Umbilical cord (tissue), 2 donors: Measurements from ENCODE around the genes ULBP3 and IYD.

GRCh38 chr6:149019017-149019461, 272.2 kb downstream of the UST start:
- RAMPAGE, long total RNA, result no peak

GRCh38 chr6:149060270-149060699, 257.2 kb upstream of the TAB2 start:
- RAMPAGE, long total RNA, result no peak

DNA sequence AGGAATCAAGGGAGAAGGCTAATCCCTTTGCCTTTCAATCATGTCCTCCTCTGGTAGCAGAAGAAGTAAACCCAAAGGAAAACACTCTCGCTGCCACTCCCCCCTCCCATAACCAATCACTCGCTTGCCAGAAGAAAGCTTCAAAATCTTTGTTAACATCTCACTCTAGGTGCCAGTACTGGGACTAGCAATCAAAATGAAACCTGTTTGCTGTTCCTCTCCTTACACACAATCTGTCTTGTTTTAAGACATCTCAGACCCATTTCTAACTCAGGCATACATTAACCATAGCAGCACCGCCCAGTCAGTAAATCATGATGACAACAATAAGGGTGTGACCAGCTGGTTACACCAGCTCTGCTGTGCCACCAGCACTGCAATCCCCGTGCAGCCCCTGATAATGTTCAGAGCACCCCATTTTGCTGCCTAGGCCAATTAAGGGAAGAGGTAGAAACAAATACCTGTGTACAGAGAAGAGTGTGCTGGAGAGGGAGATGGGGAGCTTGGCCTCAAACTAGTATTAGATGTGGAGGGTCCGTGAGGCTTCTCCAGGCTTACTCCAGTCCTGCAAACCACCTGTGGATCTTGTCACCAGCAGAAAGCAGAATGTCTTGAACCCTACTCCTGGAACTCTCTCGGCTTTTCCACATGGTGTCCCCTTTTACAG, 185.1 kb upstream of the TAB2 start:
- RAMPAGE, long total RNA, result no peak

- RAMPAGE, long total RNA, result no peak
These were observed 82.9 kb upstream of the TAB2 start for GRCh38 chr6:149234554-149235035.

DNA sequence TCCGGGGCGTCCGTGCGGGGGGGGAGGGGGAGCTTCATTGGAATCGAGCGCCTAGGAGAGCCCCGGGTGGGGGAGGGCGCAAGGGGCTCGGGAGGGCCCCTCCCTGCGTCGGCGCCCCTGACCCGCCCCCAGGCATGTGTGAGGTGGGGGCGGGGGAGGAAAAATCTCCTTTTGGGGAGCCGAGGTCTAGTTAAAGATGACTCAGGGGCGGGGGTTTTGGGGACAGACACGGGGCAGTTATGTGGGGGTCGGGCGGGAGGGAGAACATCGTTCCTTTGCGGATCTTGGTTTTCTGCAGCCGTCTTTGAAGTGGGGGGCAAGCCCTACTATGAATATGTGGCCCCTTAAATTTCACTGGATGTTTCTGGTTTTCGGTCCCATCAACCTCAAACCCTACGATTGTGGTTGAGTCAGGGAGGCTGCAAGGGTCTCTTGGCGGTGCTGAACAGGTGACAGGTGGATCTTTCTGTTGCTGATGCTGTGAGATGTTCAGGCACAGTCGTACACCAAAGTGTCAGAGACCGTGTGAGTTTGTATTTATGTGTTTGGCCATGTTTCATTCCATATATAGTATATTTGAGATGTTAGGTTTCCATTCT, 845 bp downstream of the TAB2 start:
- RAMPAGE, long total RNA, result no peak

DNA sequence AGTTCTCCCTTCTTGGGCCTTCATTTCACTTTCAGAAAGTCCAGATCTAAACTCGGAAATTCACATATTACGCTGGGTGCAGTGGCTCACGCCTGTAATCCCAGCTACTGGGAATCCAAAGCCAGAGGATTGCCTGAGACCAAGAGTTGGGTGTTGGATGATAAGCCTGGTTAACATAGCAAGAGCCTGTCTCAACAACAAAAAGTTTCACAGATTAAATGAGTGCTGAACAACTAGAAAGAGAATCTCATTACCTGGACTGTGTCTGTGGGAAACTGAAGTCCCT, 1.8 kb downstream of the GINM1 start:
- RAMPAGE, long total RNA, result no peak

DNA sequence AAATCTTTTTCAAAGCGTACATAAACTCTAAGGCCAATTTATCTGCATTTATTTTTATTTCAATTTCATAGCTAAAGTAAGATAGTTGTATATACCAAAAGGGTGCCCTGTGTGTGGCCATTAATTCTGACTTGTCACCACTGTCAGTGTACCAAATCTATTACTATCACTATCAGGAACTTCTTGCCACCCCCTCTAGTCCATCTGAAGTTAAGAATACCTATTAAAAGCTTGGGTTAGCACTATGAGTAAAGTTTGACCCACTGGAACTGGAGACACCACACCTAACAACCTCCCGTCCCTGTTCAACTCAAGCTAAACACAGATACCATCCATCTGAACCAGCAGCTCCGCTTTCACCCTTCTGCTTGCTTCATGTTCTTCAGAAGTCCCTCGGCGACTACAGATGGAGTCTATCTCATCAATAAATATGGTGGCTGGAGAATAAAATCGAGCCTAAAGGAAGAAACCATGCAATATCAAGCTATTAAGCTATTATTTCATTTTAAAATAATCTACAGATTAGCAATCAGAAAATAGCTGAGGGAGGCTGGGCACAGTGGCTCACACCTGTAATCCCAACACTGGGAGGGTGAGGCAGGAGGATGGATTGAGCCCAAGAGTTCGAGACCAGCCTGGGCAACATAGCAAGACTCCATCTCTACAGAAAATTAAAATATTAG, 31.9 kb downstream of the GINM1 start:
- RAMPAGE, long total RNA, result no peak

DNA sequence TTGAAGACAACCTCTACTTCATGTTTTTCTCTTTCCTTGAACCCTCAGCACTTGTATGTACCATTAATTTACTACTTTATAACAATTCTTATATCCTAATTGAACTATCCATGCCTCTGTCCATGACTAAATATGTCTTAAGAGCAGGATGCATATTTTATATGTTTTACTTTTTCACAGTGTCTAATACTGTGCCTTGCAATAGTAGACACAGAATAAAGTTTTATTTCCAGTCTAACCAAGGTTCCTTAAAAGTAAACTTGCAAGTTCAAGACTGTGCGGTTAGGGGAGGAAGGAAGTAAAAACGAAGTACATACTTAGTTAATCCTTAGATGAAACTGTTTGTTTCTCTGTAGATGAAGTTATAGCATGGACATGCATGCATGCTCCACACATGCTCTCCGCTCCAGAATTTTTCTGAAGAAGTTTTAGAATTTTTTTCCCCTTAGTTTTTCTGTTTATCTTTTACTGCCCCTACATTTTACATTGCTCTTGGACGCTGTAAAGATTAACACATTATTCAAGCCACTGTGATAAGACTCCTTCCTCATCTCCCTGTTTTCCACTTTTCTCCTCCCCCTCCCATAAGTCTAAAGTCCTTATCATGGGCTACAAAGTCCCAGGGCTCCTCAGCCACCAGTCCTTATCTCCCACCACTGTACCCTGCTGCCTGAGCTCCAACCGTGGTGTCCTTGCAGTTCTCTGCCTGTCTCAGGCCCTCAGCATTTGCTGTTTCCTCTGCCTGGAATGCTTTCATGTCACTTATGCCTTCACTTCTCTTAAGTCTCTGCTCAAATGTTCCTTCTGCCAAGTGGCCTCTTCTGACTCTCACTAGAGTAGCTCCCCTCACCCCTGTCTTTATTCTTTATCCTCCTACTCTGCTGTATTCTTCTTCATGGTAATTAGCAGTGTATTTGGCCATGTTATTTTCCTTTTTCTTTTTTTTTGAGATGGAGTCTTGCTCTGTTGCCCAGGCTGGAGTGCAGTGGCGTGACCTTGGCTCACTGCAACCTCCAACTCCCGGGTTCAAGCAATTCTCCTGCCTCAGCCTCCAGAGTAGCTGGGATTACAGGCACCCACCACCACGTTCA, 10.5 kb upstream of the LATS1 start:
- RAMPAGE, long total RNA, result no peak

DNA sequence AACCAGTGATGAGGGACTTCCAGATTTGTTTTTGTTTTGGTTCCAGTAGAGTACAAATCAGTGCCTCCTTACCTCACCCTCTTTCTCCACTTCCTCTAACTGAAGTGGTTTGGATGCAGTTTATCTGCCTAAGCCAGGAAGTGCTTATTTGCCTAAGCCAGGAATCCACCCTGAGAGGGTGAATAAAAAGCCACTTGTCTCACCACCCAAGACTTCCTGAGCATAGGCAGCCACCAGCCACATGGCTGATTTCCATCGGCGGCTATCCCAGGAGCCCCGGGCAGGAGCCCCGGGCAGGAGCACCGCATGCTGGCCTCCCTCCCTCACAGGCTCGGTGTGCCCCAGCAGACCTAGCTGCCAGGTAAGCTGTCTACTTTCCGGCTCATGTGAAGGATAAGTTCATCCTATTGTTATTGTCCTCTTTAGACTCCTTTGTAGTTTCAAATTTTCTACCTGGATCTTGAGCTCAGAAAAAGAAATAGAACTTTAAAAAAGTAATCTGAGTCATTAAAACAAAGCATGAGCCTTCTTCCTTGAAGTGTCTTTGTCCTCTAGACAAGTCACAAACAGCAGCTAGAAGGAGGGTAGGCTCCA, 11.9 kb downstream of the LRP11 start:
- RAMPAGE, long total RNA, result no peak

- RAMPAGE, long total RNA, result no peak
These were observed 2.1 kb downstream of the LRP11 start for GRCh38 chr6:149861900-149862687.

DNA sequence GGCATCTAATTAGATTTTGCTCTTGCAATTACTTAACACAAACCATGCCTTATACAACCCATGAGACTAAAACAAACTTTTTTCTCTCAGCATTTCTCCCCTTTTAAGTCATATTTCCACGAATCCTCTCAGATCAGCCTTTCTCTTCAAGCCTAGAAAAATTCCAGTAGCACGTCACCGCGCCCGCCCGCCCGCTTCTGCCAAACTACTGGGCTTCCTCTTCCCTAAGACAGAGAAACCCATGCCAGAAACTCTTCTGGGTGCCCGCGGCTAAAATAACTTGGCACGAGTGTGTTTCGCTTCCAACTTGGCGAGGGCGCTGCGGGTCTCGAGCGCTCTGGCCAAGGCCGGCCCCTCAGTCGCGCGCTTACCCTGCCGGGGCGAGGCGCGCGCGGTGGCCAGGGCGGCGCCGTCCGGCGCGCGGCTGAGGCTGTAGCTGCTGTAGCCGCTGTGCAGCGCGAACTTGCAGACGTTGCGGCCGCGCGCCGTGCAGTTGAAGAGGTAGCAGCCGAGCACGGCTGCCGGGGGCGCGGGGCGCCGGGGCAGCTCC, 1.0 kb downstream of the LRP11 start:
- RAMPAGE, long total RNA, result no peak

GRCh38 chr6:149964329-149964836, 640 bp downstream of the ULBP1 start:
- RAMPAGE, long total RNA, result no peak

GRCh38 chr6:150068551-150069696, at the start of gene ULBP3:
ULBP3 (minus strand) TSS chr6:150069121.
- RAMPAGE, long total RNA, result no peak

DNA sequence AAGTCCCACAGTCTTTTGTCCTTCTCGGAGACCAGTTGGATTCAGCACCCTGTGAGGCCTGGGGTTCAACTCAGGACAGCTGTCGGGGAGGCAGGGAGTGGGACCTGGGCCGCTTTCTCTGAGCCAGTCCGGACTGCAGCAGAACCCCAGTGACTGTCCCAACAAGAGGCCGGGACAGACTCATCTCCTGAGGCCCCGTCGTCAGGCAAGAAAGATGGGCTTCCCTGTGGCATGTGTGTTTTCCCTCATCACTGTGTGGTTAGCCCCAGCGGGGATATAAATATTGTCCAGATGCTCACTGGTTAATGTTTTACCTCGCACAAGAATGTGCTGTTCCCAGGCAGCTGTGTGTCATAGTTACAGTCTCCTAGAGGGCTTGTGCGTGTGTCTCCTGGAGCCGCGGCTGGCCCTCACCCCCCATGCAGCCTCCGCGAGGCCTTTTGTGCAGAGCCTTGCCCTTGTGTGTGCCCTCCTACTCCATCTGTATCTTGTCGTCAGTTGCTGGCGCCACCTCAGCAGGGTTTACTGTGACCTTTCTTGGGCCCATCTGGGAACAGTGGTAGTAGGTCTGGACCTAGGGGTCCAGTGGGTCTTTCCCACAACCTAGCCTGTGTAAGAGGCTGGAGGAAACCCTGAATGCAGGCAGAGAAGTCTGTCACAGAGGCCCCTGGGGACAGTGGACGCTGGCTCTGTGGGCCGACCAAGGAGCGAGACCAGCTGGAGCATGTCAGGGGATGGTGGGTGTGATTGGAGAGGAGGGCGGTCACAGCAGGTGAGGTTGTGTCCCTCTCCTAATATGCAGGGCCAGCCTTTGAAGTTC, 35.0 kb downstream of the PPP1R14C start:
- RAMPAGE, long total RNA, result no peak

- RAMPAGE, long total RNA, result no peak
These were observed 42.2 kb downstream of the PPP1R14C start for GRCh38 chr6:150184762-150185636.

DNA sequence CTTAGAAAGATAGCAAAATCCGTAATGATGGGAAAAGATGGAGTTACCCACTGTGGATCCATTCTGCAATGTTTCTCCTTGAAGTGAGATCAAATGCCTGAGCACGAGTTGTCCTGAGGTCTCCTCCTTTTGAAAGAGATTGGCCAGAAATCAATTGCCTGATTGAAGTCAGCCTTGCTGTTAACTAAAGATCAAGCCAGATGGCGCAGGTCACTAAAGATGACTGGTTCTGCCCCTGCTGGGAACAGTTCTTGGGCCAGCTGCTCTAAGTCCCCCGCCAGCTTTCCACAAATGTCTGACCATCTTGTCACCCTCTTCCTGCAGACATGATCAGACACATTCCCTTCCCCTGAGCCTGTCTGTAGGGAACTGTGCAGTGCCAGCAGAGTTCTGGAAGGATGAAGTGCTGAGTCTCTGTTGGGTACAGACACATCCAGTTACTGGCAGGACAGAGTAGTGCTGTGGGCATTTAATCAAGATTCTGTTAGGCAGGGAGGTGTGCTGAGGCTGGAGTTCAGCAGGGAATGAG, 100.6 kb upstream of the IYD start:
- RAMPAGE, long total RNA, result no peak

DNA sequence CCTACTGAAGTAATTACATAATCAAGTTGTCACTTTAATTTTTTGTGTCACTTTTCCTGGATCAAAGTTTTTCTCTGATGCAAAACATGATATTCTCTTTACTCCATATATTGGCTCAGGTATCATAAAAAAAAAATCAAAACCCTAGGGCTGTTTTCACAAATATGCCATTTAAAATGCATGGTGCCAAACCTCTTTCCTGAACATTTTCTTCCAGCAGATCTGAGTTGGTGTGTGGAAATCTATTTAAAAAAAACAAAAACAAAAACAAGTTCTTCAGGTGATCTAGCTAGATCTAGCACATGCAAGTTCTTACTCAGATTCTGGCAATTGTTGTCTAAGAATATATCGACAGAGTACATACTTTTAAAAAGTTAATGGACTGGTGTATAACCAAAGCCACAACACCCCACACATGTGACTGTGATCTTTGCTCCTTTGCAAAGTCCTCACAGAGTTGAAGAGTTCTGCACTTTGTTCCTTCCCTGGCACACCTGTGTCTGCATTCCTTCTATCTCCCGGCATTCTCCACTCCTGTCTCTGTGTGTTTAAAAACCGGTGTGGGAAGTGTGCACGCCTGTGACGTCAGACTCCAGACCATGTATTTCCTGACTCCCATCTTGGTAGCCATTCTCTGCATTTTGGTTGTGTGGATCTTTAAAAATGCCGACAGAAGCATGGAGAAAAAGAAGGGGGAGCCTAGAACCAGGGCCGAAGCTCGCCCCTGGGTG, at the start of gene IYD:
Gene IYD (plus strand): TSS at position 580 of the 731 bp plus-strand sequence.
- RAMPAGE, long total RNA, result no peak

- RAMPAGE, long total RNA, result no peak
These were observed 34.4 kb downstream of the IYD start for GRCh38 chr6:150403113-150403793.

DNA sequence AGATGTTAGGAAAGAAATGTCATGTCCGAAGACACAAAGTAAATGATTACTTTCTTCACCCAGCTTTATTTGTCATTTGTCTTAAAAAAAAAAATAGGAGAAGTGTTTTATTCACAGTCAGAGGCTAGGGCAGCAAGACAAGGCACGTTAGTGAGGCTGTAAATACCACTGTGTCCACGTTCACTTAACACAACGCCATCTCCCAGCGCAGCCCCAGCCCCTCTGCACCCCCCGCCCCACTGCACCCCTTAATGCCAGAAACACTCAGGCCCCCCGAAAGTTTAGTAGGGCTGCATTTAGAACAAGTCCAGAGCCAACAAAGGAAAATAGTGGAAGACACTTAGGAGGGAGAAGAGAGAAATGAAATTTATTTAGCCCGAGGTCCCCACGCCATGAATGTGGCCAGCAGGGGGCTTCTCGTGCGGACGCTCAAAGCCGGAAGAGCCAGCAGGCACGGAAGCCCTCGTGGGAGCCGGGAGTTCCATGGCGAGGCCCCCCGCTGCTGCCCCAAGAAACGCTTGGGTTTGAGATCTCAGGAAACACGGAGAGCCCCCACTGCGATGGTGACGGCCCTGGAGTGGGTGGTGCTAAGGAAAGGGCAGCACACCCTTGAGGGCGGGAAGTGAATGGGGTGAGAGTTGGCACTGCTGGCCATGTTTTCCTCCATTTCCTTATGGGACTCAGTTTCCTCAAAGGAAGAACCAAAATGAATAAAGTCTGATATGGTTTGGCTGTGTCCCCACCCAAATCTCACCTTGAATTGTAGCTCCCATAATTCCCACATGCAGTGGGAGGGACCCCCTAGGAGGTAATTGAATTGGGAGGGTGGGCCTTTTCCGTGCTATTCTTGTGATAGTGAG, 50.2 kb downstream of the IYD start:
- RAMPAGE, long total RNA, result no peak

DNA sequence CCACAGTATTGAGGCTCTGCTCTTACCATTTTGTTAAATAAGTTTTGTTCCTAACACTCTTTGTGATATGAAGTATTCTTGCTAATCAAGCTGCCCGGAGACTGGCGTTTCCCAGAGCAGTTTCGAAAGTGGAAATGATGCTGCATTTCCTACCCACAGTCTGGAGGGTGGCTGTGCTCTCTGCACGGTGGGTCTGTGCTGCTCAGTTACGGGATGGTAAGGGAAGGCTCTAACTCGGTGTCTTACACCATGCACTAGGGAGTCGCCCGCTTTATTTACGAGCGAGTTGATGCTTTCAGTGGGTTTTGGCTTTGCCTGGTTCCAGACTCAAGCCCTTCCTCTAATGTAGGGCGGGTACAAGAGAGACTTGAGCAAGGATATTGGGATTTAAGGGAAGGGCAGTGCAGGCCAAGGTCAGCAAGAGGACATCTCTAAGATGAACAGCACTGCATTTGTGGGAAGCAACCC, 180.1 kb upstream of the AKAP12 start:
- RAMPAGE, long total RNA, result no peak